M059J (cell line): ENCODE measurements around the gene SFT2D1.

- RAMPAGE, long total RNA: no peak
These were observed 8.7 kb upstream of the QKI start for GRCh38 chr6:163405559-163406394.

DNA sequence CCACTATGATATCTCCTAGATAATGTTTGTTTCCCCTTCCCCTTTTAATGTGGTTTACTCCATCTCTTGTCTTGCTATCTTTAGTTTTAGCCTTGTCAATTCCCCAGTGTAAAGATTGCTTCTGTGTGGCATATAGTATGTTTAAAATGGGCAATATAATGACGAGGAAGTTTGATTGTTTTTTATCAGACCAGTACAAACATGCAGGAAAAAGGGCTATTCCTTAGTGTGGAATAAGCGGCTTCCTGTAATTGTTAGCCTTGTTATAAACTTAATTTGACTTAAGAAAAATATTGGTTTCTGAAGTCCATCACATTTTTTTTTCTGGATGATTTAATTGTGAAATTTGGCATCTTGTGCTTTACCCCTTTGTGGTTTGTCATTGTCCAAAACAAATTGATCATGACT lies 3.2 kb downstream of the QKI start:
- RAMPAGE, long total RNA: no peak

DNA sequence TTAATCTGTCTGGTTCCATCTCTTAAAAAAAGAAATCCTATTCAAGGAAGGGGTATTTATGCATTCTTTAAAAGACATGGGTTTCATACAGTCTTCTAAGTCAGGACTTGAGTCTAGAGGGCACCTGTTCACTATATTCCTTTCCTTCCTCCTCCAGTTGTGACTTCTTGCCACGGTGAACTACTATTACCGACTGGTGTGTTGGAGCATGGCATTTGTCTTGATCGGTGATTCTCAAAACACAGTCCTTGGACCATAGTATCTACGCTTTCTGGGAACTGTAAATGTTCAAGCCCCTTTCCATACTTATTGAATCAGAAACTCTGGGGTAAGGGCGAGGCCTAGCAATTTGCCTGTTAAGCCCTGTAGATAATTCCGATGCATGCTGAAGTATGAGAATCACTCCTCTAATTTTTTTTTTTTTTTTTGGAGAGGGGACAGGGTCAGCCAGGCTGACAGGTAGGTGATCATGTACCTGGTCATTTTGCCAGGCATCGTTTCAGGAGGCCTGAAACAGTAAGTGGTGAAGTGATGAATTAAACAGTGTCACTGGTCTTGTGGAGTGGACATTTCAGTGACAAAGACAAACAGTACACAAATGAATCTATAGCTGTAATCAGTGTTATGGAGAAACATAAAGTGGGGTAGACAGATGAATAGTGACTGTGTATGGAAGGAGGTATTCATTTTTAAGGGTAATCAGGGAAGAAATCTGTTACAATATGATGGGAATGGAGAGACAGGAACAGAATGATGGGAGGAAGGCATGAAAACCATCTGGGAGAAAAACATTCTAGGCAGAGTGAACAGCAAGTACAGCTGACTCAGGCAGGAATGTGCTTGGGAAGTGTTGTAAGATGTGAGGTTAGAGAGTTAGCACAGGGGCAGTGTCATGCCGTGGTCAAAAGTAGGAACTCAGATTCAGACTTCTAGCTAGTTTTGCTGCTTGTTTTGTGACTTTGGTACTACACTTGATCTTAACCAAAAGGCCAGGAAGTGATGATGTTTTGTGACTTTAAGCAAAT lies 43.0 kb downstream of the QKI start:
- RAMPAGE, long total RNA: no peak

GRCh38 chr6:163460029-163460767 lies 45.7 kb downstream of the QKI start:
- RAMPAGE, long total RNA: no peak

DNA sequence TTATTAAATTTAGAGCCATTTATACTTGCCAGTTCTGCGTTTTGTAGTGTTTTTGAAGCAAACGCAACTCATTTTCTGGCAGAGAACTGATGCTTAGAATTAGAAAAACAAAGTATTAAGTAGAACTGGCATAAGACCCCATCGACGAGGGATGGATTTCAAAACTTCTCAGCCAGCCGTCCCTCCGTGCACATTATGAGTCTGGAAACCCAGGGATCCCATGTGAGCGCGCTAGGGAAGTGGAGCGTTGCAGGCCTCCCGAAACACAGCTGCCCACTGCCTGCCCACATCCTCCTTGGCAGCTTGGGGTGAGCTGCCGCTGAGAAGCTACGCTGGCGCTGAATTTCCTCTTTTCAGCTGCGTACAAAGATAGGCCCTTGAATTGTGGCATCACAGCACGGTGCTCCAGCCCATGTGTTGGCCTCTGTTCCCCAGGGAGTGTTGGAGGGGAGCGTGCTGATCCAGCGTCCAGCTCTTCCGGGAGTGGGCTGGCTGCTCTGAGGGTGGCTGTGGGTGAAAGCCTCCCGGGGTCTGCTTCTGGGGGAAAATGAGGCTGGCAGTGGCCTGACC lies 297.6 kb downstream of the QKI start:
- RAMPAGE, long total RNA: no peak

GRCh38 chr6:163958129-163958416 lies 543.6 kb downstream of the QKI start:
- RAMPAGE, long total RNA: no peak

DNA sequence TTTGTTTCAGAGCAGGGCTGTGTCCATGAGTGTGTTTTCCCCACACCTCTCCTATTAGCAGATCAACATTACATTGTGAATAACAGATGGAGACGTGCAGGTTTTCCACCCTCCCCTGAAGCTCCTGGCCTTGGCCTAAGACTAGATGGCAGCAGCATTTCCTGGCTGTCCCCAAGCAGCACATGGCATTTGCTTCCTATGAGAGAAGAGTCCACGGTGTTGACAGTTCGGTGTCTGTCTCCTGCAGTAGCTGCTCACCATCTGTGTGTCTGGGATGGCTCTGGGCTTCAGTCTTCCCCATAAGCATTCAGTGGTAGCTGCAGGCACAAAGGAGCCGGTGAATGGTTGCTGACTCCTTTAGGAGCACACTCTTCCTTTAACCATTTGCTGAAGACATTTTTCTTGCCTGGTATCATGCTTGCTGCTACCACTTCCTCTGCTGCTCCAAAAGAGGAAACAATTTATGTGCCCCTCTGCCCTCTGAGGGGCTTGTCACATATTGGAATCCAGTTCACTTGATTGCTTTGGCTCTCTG lies 913.1 kb downstream of the C6orf118 start:
- RAMPAGE, long total RNA: no peak

DNA sequence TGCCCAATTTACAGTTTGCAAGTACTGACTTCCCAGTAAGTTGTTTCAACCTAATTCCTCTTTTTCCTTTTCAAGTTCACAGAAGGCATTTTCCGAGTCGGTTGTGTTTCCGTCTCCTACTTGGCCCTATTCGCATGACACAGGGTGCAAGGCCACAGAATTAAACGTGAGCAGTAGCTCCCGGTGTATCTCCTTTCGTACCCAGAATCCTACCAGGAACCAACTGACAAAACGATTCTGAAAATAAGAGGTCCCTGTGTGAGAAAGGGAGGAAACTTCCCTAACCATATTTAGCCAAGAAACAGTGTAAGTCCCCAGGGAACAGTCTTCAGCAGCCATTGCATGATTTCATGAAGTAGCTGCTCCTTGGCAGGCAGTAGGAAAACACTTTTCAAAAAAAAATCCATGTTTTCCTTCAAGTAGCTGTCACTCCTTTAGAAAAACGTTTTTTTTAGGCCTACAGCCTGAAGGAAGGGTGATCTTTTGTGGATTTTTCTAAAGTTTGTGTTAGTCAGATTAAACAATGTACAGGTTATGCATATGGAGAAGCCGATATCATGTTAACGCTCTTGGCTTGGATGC lies 46.9 kb downstream of the PDE10A start:
- RAMPAGE, long total RNA: no peak

DNA sequence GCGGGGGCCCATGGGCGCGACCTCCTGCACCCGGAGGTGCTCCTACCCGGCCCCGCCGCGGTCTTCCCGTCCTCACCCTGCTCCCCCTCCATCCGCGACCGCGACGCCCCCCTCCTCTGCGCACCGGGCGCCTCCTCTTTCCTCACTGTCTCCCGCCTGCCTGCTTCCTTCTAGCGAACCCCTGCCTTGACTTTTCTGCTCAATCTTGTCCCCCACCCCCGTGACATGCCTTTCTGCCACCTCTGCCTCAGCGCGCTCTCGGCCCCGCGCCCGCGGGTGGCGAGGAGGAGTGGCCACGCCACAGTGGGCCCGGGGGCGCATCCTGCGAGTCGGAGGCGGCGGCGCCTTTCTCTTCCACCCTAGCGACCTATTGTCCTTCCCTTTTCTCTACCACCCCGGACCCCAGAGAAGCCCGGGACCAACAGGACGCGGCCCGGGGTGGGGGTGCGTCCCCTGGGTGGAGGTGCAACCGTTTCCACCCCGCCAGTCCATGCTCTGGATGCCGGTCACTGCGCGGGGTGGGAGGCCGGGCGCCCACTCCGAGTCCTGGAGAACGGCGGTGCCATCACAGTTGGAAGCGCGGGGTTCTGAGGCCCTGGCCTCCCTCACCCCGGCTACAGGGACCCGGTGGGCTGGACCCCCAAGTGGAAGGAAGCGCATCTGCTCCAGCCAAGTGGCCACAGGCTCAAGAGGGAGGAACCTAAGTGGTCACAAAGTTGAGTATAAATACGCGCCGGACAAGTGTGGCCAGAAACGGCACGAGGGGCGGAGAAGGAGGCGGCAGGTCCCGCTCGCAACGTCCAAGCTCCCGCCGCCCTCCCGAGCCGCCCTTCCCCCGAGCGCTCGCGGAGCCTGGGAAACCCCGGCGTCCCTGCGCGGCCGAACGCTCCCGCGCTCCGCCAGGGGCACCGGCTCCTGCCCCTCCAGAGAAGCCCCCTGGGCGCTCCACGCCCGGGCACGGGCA lies 1.9 kb downstream of the PDE10A start:
- RAMPAGE, long total RNA: no peak

DNA sequence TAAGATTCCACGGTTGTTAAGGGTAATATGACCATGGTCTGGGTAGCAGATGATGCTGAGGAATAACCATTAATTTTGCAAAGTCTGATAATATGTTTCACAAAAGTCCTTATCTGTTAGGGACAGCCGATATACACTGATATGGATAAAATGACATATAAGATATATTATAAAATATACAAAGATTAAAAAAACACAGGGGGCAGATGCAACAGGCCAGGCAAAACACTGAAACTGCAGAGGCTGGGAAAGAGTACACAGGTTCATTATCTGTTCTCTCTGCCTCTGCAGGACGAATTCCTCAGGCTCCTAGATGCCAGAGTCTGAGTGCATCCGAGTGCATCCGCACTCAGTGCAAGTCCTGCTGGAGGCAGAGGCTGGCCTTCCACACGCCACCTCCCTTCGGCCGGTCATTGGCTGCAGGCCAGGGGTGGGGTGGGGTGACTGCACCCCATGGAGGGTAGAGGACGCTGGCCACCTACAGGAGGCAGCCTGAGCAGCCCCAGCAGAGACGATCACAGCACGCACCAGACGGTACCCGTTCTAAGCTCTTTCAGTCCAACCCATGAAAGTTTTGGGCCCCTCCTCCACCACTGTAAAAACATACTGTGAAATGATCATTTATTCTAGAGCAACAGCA lies 11.8 kb downstream of the SFT2D1 start:
- RAMPAGE, long total RNA: no peak

- RAMPAGE, long total RNA: no peak
These were observed at the start of gene SFT2D1 for GRCh38 chr6:166342437-166343576. TSS of gene SFT2D1 (minus strand) at chr6:166342545.

- RAMPAGE, long total RNA: no peak
These were observed 5.2 kb upstream of the MPC1 start for GRCh38 chr6:166387814-166388488.

GRCh38 chr6:166465434-166465909 lies 82.7 kb upstream of the MPC1 start:
- RAMPAGE, long total RNA: no peak

- RAMPAGE, long total RNA: no peak
These were observed 17.0 kb downstream of the RAMACL start for GRCh38 chr6:166569311-166570025.

- RAMPAGE, long total RNA: no peak
These were observed 2.2 kb upstream of the RAMACL start for GRCh38 chr6:166588574-166589134.

- RAMPAGE, long total RNA: no peak
These were observed 14.2 kb downstream of the RPS6KA2 start for GRCh38 chr6:166612657-166613505.

DNA sequence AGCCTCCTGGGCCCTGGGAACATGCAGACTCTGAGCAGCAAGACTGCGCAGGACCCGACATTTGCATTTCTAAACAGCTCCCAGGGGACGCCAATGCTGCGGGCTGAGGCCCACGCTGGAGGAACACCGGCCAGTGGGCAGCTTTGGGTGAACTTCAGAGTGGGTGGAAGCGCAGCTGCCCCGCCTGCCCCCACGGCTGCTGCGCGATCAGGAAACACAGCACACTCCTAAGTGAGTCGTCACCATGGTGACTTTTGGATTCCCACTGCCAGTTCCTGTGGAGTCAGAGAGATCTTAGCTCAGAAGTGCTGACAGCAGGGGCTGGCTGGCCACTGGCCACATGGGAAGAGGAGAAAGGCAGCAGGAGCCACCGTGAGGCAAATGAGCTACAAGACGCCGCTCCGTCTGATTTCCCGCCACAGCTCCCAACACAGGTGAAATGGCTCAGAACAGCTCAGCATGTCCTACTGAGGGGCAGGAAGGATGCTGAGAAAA lies 52.1 kb downstream of the RNASET2 start:
- RAMPAGE, long total RNA: no peak

DNA sequence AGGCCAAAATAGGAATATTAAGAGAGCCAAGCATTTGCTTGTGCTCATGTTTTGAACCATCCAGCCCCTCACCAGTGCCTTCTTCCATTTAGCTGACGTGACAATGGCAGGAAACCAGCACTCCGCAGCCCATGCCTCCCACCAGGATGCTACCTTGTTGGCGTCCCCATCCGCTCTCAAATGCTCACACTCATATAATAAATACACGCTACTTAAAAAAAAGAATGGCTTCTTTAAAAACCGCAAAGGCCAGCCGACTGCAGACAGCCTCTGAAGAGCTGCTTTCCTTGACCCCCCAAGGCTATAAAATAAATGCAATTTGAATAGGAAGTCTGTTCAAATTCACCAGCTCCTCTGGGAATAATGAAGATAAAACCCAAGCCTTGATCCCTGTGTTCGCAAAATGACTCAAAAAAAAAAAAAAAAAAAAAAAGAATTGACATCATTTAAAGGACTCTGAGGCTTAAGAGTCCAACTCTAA lies 29.0 kb downstream of the RNASET2 start:
- RAMPAGE, long total RNA: no peak

DNA sequence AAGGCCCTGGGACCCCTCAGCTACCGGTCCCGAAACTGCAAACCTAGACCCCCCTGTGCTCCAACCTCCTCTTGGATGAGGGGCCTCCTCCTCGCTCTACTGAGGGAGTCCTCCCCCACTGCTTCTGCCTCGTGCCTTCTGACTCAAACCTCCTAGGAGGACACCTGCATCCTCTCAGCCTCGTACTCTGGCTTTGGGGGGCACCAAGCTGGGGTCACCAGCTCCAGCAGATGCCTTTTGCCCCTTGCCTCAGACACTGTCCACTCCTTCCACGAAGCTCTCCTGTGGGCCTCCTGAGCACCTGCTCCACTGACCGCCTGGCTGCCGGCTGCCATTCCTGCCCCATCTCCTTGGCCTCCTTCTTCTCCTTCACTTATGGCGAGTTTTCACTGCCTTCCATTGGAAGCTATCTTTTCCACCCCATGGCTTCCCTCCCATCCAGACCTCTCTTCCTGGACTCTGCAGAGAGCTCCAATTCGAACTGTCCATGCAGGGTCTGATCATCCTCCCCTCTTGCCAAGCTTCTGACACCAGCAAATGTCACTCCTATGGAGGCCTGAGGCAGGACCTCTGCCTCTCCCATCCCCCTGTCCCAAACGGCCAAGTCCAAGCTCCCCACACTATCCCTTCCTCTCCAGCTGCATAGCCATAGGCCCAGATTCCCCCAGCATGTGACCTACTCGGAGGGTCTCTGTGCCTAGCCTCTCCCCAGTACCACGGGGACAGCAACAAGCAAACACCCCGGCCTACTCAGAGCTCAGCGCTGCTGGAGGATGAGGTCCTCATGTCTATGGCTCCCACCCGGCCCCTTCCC lies 24.6 kb downstream of the RNASET2 start:
- RAMPAGE, long total RNA: no peak

- RAMPAGE, long total RNA: no peak
These were observed 1.7 kb upstream of the CEP43 start for GRCh38 chr6:166997391-166998074.